ENCODE measurements around a stretch of chr9.

DNA sequence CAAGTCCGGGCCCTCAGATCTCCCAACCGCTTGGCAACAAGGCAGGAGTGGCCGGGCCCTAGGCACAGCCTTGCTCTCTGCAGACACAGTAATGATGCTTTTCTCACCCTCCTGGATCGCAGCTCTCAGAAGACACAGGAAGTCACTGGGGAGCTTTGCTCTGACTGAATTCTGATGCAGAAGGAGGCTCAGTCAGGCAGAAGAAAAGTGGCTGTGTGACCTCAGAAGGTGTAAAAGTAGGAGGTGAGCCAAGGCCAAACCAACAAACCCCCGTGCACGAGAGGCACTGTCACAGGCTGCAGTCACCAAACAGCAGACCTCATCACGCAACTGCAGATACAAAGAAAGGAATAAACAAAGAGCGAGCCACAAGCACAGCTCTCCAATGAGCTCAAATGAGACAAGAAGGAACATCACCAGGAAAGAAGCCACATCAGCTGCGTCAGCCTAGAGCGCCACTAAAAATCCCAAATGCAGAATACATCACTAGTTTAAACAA lies 5.2 kb downstream of the IPPK start:
- RRBS = no CpG with 5 or more reads among the region's 10 CpGs

DNA sequence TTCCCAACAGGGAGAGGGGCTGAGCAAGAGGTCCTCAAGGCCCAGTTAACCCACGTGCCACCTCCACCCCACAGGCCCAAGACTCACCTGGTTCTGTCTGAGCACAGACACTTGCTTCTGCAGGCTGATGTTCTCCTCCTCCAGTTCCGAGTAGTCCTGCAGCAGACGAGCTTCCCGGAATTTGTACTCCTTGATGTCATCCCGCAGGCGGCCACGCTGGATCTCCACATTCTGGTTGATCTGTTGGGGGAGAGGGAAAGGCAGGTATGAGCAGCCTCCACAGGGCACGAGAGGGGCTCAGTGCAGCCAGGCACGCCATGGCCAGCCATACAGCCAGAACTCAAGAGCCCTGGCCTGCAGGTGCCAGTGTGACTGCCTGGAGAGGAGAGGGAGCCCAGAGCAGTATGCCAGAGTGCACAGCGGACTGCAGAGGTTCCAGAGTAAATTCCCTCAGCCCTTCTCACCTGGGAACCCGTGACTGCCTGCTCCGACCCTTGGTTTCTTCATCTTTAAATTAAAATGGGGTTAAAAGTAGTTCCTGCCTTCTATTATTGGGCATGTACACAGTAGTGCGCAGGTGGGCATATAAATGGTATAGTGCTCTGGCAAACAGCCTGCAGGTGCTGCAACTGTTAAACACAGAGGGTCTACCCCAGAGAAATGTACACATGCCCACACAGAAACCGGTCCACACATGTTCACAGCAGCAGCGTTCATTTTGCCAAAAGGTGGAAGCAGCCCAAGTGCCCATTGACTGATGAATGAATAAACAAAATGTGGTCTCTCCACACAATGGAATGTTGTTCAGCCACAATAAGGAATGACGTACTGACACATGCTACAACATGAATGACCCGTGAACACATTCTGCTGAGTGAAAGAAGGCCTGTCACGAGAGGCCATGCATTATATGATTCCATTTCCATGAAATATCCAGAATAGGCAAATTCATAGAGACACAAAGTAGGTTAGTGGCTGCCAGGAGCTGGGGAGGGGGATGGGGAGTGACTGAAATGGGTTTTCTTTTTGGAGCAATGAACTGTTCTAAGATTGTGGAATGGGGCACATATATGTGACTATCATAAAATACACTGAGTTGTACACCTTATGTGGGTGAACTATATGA lies 41.7 kb downstream of the BICD2 start:
- RRBS = no CpG with 5 or more reads among the region's 18 CpGs

DNA sequence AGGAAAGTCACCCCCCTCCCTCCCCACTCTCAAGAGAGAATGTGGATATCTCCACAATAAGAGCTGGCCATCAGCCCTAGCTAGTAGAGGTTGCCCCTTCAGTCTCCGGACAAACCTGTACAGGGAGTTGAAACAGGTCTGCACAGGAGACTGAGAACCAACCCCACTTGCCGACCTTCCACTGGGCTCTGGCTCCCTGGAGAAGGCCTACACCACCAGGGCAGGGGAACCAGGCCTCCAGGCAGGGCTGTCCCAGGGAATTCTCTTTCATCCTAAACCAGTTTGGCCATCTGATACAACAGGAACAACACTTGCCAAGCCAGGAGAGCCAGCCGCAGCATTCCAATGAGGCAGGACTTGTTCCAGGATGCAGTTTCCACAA lies 26.1 kb downstream of the BICD2 start:
- RRBS = no CpG with 5 or more reads among the region's 3 CpGs

DNA sequence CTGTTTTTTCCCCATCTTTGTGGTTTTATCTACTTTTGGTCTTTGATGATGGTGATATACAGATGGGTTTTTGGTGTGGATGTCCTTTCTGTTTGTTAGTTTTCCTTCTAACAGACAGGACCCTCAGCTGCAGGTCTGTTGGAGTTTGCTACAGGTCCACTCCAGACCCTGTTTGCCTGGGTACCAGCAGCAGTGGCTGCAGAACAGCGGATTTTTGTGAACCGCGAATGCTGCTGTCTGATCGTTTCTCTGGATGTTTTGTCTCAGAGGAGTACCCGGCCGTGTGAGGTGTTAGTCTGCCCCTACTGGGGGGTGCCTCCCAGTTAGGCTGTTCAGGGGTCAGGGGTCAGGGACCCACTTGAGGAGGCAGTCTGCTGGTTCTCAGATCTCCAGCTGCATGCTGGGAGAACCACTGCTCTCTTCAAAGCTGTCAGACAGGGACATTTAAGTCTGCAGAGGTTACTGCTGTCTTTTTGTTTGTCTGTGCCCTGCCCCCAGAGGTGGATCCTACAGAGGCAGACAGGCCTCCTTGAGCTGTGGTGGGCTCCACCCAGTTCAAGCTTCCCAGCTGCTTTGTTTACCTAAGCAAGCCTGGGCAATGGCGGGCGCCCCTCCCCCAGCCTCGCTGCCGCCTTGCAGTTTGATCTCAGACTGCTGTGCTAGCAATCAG lies 27.3 kb upstream of the ZNF484 start:
- RRBS = no CpG with 5 or more reads among the region's 10 CpGs

GRCh38 chr9:93115670-93116986 lies 17.9 kb downstream of the NINJ1 start:
- RRBS = 43% methylated on average over 2 of the region's 20 CpGs

DNA sequence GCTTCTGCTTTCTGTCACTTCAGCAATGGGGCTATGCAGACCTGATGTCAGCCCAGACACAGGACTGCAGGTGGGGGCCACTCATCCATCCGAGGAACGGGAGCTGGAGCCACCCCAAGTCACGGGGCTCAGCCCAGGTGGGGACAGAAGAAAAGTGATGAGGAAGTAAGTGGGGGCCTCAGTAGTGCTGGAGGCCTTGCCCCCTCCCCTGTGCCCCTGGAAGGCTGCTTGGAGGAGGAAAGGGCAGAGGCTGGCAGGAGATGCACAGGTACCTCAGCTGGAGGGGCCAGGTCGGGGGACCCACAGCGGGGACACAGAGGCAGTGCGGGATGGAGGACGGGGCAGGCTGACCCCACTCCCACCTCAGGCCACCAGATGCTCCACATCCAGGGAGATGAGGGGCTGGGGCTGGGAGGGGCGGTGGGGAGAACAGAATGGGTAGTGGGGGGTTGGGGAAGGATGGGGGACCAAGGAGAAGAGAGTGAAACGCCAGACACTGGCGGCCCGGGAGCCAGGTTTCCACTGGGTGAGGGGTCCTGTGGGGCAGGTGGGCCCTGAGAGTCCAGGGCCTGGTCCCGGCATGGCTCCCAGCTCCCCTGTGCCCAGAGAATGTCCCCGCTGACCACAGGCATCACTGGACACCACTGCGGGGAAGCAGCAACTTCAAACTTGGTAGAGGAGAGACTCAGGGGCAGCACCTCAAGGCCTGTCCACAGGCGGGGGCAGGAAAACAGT lies 13.4 kb downstream of the NINJ1 start:
- RRBS = 94% methylated on average over 2 of the region's 15 CpGs

GRCh38 chr9:93187551-93187873 lies 3.6 kb downstream of the WNK2 start:
- RRBS = no CpG with 5 or more reads among the region's 3 CpGs

- RRBS = no CpG with 5 or more reads among the region's 7 CpGs
Observed at GRCh38 chr9:93206563-93207145, 22.7 kb downstream of the WNK2 start.

DNA sequence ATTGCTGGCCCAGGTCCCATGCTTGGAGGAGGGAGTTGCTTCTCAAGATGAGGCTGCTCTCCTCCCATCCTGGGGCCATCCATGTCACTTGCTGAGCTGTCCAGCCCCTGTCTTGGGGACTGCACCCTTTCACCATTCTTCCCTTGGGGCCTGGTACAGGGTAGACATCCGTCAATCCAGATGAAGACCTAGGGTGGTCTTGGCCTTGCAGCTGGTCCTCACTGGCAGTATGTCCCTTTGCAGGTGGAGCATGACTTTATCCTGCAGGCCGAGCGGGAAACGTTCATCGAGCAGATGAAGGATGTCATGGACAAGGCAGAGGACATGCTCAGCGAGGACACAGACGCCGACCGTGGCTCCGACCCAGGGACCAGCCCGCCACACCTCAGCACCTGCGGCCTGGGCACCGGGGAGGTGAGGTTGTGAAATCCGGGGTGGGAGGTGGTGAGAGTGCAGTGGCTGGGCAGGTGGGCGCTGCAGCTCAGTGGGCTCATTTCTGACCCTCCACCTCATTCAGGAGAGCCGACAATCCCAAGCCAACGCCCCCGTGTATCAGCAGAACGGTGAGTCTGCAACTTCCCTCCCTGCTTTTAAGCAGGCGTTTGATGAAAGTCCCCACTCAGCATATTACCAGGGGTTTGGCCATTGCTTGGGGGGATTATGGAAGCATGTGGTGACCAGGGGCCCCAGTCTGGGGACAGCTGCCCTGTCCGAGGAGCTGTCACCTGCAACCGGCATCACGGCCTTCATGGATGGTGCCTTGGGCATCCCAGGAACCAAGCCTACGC lies 83.8 kb downstream of the WNK2 start:
- RRBS = no CpG with 5 or more reads among the region's 24 CpGs

GRCh38 chr9:93469012-93469748 lies 15.8 kb upstream of the FAM120AOS start:
- RRBS = no CpG with 5 or more reads among the region's 2 CpGs

GRCh38 chr9:93556182-93556708 lies 20.1 kb upstream of the PHF2 start:
- RRBS = no CpG with 5 or more reads among the region's 5 CpGs

GRCh38 chr9:93575673-93576230 lies 632 bp upstream of the PHF2 start:
- RRBS = 11% methylated on average over 5 of the region's 30 CpGs

GRCh38 chr9:93603671-93604464 lies 27.5 kb downstream of the PHF2 start:
- RRBS = no CpG with 5 or more reads among the region's 9 CpGs

DNA sequence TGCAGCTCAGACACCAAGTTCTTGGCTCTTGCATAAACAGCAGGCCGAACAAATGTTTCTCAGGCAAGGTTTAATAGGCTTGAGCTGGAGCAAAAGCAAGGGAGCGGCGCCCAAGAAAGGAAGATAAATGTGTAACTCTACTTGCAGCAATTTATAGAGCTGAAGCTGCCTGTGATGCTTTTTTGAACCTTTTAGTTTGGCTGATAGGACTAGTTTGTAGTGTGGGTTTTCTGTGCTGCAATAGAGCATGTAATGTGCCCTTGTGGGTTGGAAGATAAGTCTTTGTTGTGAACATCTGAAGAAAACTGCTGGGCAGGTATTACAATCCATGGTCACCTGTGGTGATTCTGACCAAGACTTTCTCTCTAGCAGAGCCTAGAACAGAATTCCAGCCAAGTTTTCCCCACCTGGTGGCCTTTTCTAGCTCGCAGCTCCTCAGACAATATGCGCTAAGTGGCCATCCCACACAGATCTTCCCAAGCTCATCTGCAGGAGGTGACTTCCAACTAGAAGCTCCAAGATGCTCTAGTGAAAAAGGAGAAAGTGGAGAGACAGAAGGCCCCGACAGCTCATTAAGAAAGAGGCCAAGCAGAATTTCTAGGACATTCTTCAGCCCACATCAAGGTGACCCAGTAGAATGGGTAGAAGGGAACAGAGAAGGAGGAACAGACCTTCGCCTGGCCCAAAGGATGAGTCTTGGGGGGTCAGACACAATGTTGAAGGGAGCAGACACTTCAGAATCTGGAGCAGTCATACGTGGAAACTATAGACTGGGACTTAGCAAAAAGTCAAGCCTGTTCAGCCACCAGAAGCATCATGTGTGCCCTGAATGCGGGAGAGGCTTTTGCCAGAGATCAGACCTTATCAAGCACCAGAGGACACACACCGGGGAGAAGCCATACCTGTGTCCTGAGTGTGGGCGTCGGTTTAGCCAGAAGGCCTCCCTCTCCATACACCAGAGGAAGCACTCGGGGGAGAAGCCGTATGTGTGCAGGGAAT lies 28.7 kb downstream of the NUTM2F start:
- RRBS = no CpG with 5 or more reads among the region's 14 CpGs

GRCh38 chr9:94440728-94441461 lies 66.5 kb downstream of the MFSD14B start:
- RRBS = no CpG with 5 or more reads among the region's 7 CpGs

DNA sequence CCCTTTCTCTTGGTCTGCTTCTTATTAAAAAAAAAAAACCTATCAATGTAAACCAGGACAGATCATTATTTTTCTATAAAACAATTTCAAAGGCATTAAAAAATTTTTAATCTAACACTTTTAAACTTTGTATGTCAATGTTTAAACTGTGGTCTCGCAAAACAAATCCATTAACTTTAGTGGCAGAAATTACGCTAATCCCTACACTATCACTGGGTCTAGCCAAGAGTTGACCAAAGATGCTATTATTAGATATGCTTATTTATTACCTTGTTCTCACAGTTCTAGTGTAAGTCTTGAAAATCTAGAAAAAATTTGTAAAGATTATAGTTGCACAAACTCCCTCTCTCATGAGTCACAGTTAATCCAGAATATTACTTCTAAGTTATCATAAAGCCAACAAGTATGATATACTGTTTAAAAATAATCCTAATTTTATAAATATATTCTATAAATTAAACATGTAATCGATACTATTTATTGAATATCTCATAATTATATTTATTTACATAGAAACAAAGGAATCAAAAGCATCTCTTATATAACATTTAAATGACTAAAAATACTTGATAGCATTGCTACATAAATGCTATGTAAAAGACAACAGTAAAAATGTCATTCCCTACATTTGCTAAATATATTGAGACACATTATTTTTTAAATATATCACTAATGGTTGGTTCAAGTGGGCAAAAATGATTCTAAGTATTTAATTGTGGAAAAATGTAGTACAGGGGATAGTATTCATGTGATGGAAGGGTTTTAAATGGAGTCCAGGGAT lies 43.9 kb downstream of the FBP2 start:
- RRBS = no CpG with 5 or more reads among the region's 3 CpGs

GRCh38 chr9:94553060-94553884 lies 40.4 kb downstream of the FBP2 start:
- RRBS = no CpG with 5 or more reads among the region's 27 CpGs

DNA sequence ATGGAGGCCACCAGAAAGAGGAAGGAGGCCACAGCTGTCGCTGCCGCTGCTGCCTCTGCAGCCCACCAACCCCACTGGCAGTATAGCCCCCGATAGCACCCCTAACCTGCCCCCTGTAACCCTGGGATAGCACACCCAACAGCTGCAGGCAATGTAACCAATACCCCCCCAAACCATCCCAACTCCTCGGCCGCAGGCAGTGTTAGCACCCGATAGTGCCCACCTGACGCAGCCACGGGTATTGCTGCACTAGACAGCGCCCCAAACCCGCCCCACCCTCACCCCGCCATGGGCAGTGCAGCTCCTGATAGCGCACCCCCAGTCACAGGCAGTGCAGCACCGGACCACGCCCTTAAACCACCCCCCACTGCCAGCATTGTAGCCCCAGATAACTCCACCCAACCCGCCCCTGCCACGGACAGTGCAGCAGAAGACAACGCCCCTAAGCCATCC lies 39.7 kb downstream of the FBP2 start:
- RRBS = no CpG with 5 or more reads among the region's 17 CpGs

GRCh38 chr9:94606640-94607822 lies 13.4 kb upstream of the FBP2 start:
- RRBS = 55% methylated on average over 3 of the region's 35 CpGs

DNA sequence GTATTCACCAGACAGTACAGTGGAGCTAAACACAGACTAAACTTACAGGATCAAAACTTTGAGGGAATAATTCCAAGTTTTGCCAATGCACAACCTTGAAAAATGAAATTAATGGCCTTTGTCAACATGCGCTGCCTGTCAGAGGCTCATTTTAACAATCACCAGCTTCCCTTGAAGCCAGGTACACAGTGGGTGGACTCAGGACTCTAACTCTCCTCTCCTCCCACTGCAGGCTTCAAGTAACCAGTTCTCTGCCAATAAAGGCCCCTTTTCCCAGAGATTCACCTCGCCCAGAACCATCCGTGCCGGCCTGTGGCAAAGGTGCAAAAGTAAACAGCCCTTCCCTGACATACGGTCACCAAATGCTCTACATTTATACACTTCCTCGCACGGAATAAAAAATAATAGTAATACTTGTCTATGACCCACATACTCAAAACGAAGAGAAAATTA lies 18.4 kb upstream of the FBP2 start:
- RRBS = no CpG with 5 or more reads among the region's 8 CpGs

All from GM12892 (cell line).